Endometrial microvascular endothelial cells (primary cell): ENCODE measurements around a stretch of chr6.

GRCh38 chr6:134902255-134902982 is 47.5 kb downstream of the ALDH8A1 start:
- RAMPAGE, long total RNA: no peak

DNA sequence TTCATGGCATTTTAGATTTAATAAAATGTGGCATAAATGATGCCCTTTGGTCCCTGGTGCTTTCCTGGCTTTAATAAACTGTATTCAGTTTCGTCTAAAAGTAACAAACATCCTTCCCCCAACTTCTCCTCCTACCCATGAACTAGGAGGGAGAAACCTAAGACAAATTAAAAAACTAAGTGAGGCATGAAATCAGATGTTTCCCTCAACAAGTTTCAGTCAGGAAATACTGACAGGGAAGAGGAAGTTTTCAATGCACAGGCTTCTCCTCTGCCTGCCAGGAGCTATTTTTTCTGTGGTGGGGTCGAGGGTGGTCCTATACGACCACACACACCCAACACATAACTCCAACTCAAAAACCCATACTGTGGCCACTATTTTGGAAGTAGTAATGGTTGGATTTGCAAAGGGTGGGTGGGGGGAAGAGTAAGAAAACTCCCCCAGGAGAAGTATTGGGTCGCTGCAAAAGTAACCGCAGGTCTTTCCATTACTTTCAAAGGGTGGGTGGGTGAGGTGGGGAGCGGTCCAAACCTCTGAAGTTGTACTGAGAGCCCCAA is 9.9 kb downstream of the HBS1L start:
- RAMPAGE, long total RNA: no peak

DNA sequence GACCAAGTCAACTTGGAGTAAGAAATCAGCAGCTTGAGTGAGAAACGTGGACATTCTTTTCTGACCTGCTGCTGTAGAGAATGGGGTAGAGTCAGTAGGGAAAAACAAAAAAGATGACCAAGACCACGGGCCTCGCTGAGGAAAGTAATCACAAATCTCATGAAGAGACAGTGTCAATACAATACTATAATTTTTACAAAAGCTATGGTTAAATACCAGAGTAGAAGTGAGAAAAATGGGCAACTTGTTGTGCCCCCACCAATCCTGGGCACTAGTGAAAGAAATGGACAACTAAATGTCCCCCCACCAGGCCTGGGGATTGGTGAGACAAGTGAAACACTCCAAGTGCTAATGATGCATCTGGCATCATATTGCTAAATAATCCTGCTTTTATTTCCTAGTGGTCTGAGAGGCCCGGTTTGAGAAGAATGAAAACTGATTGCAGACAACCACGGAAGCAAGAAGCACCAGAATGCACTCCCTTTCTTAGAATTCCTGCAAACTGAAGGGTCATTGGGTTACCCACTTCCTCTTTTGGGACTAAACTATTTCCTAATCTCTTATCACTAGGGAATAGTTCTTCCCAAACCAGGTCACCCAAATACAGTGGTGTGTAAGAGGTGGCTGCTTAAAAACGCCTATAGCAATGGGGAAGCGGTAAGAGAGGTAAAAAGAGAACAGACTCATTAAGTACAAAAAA is 125.5 kb downstream of the MYB start:
- RAMPAGE, long total RNA: no peak

DNA sequence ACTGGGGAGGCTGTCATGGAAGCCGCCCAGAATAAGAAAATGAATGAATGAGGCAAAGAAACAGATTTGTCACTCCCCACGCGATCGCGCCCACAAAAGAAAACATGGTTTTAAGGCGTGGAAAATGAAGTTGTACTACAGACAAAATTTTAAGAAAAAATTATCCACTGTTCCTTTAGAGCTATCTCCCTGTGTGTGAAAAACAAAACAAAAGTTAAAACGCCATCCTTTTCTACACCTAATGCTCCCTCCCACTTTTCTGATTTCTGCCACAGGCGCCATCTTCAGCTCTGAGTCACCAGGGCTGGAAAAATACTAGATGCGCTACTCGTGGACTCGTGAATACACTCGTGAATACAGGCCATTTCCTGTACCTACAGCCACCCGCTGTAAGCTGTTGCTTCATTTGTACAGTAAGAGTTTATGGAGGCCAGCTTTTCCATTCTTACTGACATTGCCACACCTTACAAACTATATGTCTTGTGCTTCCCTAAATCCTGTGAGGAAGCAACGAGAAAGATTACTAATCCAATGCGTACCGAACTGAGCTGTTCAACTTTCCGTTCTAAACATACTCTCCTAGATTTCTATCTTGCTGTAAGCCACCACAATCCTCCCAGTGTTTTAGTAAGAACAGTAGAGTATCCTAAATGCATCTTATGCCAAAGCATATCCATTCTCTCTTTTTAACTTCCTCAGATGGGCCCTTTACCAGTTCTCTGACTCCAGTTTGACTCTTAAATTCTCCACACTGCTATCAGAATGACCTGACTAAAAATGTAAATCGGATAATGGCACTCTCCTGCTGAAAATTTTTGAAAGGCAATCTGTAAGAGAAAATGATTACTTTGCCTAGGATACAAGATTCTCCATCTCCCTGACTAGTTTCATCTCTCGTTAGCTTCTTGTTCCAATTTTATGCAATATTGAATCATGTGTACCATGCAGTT is 864 bp upstream of the AHI1 start:
- RAMPAGE, long total RNA: no peak

DNA sequence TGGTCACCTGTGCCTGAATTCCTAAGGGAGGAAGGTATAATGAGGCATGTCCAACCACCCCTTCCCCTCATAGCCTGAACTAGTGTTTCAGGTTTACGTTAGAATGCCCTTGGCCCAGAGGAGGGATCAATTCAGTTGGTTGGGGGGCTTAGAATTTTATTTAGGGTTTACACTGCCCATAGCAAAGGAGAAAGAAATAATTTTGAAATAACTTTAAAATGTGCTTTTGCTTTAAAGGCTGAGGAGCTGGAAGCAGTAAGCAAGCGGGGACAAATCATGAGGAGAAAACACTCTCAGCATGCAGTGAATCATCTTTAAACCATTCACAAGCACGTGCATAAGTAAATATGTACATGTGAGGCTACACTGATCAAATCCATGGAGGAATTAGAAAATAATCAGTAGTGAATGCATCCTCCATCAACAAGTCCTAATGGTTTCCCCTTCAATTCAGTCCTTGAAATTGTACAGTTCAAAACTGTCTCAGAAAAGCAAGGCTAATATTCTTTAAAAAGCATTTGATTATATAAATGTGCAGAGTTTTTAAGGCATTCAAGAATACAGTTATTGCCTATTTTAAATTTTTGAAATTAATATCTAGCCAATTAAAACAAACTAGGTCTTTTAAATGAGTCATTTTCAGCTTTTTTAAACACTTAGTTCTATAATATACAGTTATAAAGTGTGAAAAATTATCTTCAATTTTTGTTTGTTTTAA is 180.9 kb downstream of the MTFR2 start:
- RAMPAGE, long total RNA: no peak

DNA sequence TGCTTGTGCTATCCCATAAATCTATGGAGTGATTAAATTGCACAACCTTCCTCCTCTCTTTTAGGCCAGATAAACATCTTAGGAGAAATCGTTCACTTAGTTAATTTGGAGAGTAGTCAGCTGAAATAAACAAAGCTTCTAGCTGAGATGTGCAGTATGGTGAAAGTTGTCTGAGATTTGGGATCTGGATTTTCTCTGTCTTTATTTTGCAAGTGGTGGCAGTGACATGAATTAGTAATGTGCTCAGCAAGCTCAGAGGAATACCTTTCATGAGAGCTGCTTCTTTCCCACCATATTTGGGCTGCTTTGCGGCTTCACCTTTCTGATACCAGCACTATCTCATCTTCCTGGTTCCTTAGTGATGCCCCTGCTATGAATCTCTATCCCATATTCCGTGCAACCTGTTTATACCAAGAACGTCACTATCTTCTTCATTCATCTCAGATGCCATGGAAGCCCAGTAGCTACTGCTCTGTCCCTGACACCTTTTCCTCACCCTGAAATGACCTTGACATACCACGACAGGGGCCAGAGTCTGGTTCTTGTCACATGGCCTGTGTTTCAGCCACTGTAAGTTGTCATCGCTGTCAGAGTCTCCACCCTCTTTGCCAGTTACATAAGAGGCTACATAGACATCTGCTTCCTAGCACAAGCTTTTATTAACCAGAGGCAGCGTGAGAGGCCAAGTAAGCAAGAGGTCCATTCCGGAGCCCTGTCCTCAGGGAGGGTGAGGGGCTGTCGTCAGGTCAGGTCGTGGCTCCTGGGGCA is 146.6 kb downstream of the MTFR2 start:
- RAMPAGE, long total RNA: no peak

DNA sequence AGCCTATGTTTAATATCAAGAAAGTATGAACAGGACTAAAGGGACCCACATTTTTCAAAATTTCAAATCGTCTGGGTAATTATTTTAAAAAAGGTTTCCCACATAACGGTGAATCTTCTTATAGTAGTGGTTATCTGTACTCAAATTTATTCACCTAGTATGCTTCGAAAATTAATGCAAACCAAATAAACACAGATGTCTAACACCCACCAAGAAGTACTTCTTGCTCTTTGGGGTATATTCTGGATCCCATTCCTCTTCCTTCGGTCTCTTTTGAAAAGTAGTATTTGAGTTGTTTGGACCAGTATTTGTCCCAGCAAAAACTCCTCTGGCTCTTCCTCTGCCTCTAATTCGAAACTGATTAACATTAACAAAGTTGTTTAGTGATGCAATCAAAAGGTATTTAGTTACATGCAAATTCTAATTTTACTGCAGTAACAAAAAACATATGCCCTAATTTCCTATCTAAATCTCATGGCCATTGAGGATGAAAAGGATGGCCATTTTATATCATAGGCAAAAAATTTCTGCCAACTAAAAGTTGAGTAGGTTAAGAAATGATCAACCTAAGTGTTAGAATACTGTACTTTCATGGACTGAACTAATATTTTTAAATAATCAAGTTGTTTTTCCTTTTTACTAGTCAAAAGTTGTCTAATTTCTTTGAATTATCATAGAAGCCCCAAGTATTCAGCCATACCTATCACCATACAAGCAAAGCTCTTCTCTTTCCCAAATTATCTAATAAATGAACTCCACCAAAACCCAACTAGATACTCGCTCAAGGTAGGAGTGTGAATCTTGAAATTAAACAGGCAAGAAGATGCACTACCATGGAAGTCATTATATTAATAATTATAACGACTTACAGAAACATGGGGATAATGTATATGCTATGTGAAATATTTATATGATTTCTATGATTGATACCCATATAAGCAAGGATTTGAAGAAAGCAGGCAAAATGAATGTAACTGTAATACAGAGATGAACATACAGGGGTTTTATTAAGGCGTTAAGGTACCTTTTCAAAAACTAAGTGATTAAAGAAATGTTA is 17.0 kb upstream of the MTFR2 start:
- RAMPAGE, long total RNA: no peak

GRCh38 chr6:136288192-136288616 is 1.4 kb downstream of the BCLAF1 start:
- RAMPAGE, long total RNA: no peak

DNA sequence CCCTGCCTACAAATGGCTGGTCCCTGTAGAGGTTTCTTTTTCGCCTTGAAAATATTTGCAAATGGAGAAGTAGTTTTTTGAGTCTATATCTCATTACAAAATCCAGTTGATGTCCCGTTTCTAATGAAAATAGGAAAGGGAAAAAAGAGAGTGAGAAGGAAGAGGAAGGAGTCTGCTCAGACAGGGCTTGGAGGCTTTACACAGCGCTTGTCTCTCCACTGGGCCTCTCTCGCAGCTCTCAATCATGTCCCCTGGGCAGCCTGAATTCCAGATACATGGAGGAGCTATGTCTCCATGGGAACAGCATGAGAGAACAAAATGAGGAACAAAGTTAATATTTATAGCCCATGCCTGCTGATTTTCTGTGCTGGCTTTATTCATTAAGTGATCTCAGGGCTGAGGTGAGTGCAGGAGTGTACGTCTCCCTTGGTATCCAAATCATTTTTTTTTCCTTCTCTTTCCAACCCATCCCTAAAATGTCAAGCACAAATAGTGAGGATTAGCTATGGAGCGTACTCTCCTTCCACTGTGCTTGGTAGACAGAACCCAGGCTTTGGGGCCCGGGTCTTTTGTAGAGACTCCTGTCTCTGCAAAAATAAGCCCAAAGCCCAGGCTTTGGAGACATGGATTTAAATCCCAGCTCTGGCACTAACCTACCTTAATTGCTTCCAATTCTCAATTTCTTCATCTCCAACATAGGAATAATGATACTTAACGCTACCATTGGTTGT is 35.4 kb upstream of the BCLAF1 start:
- RAMPAGE, long total RNA: no peak

DNA sequence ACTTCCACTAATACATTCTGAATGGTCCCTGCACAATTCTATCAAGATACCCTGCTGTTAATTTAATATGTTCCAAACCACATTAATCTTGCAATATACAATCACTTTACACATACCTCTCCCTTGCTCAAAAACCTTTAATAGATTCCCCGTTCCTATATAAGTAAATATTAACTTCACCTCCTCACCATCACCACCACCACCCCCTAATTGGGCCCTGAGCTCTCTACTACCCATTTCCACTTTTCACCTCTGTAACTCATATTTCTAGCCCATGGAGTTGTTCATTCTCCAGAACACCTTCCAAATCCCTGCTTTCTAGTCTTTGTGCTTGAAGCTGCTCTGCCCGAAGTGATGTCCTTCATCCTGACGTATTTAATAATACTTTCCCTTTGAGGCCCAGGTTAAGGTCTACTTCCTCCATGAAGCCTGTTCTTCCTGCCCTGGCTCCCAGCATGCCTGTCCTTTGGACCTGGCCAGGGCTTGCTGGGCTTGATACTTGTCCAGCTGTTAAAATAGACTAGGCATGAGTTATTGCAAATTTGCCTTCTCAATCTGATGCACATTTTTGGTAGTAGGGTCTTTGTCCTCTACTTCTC is 2.8 kb upstream of the MAP7 start:
- RAMPAGE, long total RNA: no peak

GRCh38 chr6:136662340-136662959 is 112.2 kb upstream of the MAP7 start:
- RAMPAGE, long total RNA: no peak

DNA sequence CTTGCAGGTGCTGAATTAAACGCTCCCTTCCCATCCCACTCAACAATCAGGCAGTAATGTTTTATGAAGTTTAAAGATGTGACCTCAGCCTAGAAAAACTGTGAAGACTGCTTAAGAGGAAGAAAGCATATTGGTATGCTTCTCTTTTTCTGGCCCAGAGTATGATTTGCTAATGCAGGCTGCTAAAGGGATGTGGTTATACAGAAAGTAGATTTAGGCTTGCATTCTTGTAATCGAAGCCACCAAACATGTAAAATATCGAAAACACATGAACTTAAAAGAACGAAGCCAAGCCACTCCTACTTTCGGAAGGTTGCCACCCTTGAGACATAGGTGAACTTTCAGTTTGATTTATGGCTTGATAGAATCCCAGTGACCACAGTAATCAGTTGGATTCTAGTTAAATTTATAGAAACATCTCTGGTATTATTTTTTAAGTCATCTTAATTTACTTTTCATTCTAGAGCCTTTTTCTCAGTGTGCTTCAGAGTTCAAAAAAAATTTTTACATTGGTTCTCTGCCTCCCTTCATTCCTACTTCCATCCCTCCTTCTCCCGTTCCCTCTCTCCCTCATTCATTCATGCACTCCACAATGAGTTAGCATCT is 40.6 kb downstream of the MAP3K5 start:
- RAMPAGE, long total RNA: no peak

DNA sequence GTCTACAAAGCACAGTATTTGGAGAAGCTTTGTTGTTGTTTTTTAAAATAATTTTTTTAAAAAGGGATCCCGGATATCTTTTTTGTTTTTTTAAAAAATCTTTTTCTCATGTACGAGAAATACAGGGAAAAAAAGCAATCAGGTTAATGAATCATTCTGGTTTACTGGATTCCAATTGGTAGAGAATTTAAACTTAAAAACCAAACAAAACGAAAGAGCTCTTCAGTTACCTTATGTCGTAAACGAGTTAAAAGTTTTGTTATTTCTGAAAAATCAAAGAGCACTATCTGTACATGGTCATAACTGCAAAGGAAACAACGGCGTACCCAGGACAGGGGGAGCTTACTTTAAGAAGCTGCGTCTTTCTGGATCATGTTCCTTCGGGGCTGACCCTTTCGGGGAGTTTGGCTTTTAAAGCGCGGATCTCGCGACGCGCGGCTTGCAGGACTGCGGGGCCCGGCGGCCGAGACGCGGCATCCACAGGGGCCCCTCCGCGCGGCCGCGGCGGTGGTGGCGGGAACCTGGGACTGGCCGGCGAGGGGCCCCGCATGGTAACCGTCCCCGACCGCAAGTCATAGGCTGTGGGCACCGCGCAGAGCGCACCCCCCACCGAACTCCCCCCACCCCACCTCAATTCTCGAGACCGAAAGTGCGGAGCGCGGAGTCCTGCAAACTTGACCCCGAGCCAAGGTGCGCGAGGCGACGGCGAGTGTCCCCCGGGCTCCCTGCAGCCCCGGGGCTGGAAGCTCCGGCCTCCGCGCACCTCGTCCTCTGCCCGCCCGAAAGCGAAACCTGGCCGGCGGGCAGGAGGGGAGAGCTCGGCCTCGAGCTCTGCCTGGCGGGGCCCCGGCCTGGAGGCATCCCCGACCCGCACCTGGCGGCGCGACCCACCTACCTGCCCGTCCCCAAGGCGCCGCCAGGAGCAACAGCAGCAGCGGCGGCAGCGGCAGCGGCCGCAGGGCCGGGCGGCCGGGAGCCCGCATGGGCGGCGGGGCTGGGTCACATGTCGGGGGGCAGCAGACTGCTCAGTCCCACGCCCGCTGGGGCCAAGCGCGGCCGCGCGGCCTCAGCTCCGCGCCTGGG is 678 bp downstream of the IL20RA start:
- RAMPAGE, long total RNA: no peak

DNA sequence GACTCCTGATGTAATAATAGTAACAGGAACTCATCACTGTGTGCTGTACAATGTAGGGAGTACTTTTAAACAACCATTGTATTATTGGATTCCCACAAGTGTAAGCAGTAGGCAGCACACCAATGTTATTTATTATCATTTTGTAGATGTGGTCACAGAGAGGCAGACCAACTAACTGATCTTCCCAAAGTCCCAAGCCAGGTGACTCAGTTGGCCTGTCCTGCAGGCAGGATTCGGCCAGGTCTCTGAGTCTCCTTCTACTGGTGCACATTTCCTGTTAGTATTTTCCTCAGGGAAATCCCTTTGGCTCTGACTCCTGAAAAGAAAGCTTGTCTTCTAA is 14.5 kb upstream of the IFNGR1 start:
- RAMPAGE, long total RNA: no peak

DNA sequence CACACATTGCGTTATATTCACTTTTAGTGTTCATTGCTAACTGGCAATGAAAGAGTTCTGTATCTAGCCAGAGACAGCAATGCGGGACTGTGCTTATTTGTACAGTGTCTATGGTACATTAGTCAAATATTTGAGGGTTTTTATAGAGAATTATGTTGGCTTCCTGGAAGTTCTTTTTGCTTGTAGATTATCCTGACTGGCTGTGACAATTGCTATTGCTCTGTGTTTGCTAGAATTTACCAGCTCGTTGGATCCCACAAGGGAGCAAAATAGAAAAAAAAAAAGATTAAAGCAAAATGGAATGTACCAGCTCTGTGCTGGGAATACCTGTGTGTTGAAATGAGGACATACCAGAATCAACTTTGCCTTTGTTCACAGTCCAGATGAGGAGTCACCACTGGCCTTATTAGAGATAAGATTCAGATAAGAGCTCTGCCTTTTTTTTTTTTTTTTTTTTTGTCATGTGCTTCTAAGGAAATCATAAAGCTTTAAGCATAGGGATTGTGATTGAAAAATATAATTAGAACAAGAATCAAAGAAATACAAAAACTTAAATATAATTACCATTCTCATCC is 22.5 kb upstream of the IFNGR1 start:
- RAMPAGE, long total RNA: no peak

DNA sequence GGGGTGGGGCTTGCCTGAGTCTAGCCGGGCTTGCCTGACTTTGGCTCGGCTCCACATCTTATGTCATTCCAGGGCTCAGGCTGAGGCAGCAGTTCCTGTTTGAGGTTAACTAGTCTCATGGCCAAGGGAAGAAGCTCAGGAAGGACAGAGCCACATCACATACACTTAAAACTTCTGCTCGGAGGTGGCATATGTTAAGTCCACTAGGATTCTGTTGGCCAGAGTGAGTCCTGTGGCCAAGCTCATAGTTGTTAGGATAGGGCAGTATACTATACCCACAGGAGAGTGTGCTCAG is 90.1 kb upstream of the IFNGR1 start:
- RAMPAGE, long total RNA: no peak

DNA sequence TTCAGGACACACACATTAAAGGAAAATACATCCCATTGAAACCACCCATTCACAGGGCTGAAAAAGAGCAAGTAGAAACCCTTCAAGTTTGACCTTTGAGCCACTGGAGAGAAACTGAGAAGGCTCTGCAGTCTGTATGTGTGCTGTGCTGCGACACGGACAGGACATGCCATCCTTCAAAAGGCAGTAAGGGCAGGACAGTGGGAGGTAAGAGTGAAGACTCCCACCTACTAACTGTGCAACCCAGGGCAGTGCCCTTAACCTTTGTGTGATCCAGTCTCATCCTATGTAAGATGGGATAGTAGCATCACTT is 153.5 kb upstream of the OLIG3 start:
- RAMPAGE, long total RNA: no peak

DNA sequence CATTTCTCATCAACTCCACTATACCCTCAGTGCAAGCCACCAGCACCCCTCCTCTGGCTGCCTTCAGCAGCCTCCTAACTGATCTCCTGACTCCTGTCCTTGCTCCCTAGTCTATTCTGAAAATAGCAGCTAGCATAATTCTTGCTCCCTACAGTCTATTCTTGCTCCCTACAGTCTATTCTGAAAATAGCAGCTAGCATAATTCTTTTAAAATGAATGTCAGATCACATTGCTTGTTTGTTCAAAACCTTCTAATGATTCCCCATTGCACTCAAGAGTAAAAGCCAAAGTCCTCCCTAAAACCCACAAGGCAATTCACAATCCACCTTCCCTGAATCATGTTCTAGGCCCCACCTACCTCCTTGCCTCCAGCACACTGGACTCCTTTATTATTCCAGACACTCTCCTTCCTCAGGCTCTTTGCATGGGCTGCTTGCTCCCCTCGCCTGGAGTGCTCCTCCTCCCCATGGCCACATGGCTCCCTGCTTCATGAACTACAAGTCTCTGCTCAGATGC is 164.2 kb upstream of the TNFAIP3 start:
- RAMPAGE, long total RNA: no peak

DNA sequence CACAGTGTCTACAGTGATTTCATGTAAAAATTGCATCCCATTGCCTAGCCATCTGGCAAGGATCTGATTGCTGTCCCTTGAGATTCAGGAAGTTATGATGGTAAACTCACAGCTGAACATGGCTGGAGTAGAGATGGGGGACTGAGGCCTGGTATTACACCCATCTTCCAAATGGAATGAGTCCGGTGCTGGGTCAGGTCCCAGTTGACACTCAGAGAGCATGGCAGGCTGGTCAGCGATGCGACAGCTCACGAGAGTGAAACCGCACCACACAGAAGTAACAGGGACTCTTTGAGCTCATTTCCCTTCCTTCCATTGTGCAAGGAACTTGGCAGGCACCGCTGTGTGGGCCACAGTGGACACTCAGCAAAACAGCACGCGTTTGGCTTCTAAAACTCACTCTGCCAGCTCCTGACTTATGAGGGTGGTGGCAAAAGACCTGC is 142.3 kb upstream of the TNFAIP3 start:
- RAMPAGE, long total RNA: no peak

DNA sequence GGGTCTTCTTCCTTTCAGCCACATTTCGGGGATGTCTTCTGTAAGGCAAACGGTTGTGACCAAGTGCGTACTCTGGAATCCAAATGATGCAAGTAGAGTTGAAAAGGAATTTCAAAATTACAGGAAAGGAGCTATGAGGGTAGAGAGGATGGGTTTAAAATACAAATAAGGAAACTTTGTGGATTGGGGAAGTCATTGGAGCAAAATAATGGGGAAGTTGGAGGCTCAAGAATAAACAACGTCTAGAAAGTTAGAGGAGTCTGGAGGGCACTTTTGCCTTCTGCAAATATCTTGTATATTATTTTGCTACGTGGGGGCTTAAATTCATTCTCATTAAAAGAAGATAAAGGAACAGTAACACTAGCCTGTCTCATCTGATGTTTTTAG is 55.2 kb upstream of the TNFAIP3 start:
- RAMPAGE, long total RNA: no peak